Right ventricle myocardium (tissue), 1 donor: ENCODE data around the genes HTRA3, HMX1, USP17L22 and WDR1.

- PRO-cap, 2 experiments = no peak in any of the 2 experiments
These were observed 13.8 kb upstream of the ABLIM2 start for GRCh38 chr4:8172342-8172851.

GRCh38 chr4:8232579-8233472, 33.7 kb downstream of the SH3TC1 start:
- PRO-cap, 2 experiments = no peak in any of the 2 experiments

- PRO-cap, 2 experiments = peak in 2 of 2 experiments; most common plus-strand start chr4:8269754 (in 2); most common minus-strand start chr4:8269614 (in 1)
These were observed at the start of gene HTRA3 for GRCh38 chr4:8269530-8270594. Gene HTRA3 (plus strand): TSS chr4:8269754.

DNA sequence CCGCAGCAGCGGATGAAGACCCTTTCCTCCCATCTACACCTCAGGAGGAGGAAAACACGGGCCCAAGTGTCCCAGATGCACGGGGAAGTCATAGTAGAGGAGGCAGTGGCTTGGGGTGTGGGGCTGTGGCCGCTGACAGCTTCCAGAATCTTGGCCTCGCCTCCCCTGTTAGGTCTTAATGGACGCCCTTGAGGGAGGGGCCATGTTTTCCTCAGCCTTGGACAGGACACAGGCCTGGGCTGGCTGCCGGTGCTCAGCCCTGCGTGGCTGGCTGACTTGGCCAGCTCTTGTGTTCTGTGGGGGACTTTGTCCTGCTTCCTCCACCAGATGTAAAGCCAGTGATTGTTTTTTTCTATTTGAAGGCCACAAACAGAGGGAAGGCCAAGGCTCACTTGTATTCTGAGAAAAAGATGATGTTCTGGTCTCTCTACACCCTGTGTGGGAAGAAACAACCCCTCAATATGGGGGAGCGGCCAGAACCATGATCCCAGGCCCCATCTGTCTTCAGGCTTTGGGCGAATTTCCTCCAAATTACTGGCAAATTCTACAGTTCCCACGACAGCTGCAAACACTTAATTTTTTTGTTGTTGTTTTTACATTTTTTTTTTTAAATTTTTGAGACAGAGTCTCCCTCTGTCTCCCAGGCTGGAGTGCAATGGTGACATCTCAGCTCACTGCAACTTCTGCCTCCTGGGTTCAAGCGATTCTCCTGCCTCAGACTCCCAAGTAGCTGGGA, 71.3 kb downstream of the HTRA3 start:
- PRO-cap, 2 experiments = peak in 2 of 2 experiments; most common plus-strand start position 252 of the sequence (in 1); most common minus-strand start position 107 of the sequence (in 2)

- PRO-cap, 2 experiments = no peak in any of the 2 experiments
These were observed 80.2 kb downstream of the HTRA3 start for GRCh38 chr4:8349879-8350115.

DNA sequence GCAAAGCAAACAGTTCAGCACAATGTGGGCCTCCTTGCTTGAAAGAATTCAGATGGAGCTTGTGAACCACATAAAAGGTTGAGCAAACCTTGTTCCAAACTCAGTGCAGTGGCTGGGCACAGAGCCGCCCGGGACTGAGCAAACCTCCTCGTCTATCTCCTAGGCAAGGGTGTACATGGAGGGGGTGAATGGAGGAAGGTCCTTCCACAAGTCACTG, 82.4 kb downstream of the HTRA3 start:
- PRO-cap, 2 experiments = no peak in any of the 2 experiments

GRCh38 chr4:8384712-8385140, 55.8 kb downstream of the ACOX3 start:
- PRO-cap, 2 experiments = no peak in any of the 2 experiments

GRCh38 chr4:8402112-8402466, 38.4 kb downstream of the ACOX3 start:
- PRO-cap, 2 experiments = no peak in any of the 2 experiments

DNA sequence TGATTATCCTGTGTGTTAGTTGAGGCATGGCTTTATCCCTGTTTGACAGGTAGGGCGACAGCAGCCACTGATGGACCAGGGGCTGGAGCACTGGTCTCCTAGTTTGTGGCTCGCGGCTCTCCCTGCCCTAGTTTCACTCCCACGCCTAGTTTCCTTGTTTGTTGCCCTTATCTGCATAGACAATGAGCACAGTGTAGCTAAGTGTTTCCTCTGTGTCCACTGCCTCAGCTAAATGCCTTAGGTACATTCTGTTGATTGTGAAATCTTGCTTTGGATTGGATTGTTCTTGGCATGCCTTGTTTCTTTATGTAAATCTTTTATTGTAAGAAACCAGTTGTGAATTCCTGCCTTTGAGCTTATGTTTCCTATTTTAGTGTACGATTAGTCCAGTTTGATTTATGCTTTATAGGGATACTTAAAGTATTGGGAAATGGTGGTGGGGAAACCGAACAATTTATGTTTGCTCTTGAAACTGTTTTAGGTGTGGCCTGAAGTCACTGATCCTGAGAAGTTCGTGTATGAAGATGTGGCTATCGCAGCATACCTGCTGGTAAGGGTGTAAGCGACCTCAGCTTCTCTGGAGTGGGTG, 11.0 kb downstream of the TRMT44 start:
- PRO-cap, 2 experiments = no peak in any of the 2 experiments

- PRO-cap, 2 experiments = no peak in any of the 2 experiments
These were observed 43.1 kb upstream of the GPR78 start for GRCh38 chr4:8536880-8537680.

GRCh38 chr4:8871713-8872399, at the start of gene HMX1:
Gene HMX1 (minus strand): TSS chr4:8871839.
- PRO-cap, 2 experiments = no peak in any of the 2 experiments

GRCh38 chr4:9267283-9267902, at the start of gene USP17L22:
Gene USP17L22 (plus strand): TSS chr4:9267619.
- PRO-cap, 2 experiments = no peak in any of the 2 experiments

DNA sequence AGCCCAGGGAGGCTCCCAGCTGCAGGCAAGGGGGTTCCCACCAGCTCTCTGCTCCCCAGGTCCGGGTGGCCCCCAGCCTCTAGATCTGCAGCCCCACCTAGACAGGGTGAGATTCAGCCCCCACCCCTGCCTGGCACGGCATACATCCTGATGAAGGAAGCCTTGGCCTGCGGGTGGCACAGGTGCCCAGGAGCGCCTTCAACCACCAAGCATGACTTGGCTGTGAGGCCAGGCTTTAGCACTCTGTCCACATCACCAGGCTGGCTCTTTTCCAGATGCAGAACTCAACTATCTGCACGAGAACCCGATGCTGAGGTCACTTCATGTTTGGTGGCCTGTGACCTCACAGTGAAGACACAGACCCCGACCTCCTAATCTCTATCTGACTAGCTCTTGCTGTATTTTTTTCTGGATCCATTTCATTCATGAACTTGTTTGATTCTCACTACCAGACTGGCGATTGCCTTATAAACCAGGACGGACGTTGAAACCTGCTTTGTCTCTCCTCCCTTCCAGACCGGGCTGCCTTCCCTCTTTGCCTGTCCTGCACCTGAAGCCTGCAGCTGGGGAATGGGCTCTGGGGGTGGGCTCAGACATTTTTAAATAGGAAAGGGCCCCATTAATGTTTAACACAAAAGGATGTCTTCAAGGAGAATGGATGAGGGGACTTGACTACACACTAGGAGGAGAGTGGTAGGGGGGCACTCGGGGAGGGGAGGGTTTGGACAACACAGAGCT, 40.4 kb downstream of the WDR1 start:
- PRO-cap, 2 experiments = no peak in any of the 2 experiments

GRCh38 chr4:10093668-10094581, 22.7 kb downstream of the WDR1 start:
- PRO-cap, 2 experiments = no peak in any of the 2 experiments

DNA sequence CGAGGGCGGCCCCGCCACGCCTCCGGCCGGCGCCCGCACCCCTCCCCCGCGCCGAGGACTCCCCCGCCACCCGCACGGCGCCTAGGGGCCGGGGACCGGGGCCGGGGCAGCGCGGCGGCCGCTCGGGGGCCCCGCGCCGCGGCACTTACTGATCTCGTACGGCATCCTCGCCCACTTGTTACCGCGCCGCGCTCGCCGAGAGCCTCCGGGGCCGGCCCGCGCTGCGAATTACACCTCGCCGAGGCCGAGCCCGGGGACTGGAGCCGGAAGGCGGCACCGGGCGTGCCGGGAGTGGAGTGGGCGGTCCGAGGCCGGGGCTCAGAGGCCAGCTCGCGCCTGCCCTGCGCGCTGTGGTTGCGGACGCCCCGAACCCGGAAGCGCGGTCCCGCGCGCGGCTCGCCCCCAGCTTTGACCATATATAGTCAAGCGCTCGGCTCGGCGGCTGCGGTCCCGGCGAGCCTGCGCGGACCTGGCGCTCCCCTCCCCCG, at the start of gene WDR1:
Gene WDR1, minus strand, starts transcription at position 298 of the 488 bp plus-strand sequence.
- PRO-cap, 2 experiments = peak in 2 of 2 experiments; most common plus-strand start position 84 of the sequence (in 1); most common minus-strand start position 251 of the sequence (in 2)

GRCh38 chr4:10117155-10118036, 797 bp upstream of the WDR1 start:
- PRO-cap, 2 experiments = no peak in any of the 2 experiments

DNA sequence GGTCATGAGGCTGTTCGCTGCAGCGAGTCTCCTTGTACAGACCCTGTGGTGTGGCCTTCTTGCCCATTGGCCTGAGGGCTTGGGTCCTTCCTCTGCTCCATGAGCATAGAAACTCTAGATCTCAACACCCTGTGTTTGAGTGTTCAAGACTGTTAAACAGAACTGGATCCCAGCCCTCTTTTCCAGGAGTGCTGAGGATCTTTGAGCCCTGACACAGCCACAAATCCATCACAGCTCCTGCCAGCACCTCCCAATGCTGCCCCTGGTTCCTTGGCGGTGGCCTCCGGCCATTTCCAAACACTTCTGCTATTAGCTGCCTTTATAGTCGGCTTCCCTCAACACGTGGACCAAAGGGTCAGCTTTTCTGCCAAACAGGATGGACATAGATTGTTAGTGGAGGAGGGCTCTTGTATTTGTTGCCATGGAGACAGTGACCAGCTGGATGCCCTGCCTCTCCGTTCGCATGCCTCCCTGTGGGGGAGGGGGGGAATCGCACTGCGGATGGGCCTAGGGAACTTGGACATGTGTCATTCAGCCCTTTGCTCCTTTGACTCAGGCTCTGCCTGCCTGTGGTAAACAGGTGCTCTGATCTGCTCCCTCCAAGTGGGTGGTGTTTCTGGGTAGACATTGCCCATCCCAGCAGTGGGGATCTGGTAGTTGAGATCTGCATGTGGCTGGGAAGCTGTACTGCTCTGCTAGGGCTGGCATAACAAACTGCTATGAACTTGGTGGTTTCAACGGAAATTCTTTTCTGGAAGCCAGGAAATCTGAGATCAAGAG, 6.8 kb upstream of the WDR1 start:
- PRO-cap, 2 experiments = peak in 2 of 2 experiments; most common minus-strand start position 277 of the sequence (in 2)

DNA sequence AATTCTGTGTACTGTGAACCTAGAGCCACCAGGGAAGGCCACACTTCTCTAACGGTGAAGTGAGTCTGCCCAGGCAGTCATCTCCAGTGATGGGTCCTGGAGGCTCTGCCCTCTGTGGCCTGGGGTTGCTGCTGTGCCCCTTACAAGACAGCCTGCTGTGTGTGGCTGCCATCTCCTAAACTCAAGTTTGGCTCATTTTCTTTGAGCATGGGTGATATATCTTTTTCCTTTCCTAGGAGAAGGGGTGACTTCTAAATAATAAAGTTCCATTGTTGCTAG, 40.9 kb upstream of the WDR1 start:
- PRO-cap, 2 experiments = no peak in any of the 2 experiments

DNA sequence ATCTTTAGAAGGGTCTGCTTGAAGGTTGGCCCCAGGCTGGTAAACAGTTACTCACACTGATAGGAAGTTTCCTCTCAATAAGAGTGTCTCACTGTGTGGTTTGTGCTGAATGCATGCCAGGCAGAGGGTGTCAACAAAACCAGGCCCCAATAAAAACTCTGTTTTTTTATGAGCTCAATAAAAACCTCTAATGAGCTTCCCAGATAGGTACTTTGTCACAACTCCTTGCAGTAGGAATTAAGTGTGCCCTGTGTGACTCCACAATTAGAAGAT, 35.4 kb downstream of the ZNF518B start:
- PRO-cap, 2 experiments = no peak in any of the 2 experiments

DNA sequence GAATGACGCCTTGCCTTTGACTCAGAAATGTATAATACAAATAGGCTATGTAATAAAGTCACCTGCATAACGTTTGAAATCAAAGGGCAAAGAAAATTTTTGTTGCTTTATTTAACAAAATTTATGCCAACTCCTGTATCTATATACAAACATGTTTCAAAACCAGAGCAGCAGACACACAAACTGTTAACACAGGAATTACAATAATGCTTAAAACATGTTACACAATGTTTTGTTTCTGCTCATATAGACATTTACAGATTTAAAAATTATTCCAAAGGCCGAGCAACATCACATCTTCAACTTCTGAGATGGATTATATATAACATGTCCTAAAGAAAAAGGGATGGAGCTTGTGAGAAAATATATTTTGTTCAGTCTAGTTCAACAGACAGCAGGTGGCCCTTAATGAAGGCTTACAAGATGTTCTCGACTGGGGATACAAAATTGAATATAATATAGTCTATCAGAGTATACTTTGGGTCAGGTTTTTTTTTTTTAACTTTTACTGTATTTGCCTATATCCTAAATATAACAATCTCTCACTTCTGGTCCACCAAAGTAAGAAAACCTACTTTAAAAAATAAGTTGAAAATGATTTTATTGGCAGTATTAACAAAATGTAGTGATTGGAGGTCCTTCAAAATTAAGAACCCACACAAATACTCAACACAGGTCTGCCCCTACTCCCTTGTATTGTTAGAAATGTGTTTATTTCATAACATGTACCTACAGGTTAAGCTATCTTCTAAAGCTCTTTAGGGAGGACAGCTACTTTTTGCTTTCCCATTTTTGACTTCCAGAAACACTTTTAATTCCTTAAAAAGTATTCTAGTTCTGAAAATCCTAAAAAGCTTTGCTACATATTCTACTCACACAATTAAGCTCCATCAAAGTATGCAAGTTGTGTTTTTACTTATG, 17.2 kb downstream of the ZNF518B start:
- PRO-cap, 2 experiments = no peak in any of the 2 experiments